T47D (cell line): Measurements from ENCODE around the gene PFDN4.

DNA sequence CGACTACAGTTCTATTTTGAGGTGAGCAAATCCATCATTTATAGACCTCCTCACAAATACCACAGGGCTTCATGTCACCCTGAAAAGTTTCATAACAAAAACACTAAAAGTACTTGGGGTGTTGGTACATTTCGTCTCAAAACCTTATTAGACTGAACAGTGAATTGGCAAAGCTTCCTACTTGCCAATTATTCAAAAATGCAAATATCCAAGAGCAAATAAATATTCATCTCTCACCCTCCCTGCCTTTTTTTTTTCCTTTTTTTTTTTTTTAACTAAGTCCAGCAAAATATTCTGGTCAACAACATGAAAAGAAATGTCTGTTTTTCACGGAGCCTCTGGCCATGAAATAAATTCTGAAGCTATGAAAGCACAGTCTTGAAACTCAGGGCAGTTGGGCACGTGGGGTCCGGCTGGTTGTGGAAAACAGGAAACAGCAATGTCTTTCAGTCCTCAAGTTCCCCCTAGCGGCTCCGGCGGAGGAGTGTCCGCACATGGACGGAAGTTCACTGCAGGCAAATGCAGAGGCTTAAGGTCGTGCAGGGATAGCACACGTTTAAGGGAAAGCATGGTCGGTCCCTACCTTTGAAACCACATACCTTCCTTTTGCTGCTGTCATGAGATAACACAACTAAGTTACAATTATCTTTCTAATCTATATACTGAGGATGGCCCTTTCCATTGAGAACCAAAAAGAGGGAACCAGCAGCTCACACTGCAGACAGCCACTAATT lies 52.4 kb upstream of the NFATC2 start:
- RRBS: 3% methylated on average over 3 of the region's 13 CpGs

GRCh38 chr20:51608965-51609559 lies 66.5 kb upstream of the NFATC2 start:
- RRBS: no CpG with 5 or more reads among the region's 17 CpGs

DNA sequence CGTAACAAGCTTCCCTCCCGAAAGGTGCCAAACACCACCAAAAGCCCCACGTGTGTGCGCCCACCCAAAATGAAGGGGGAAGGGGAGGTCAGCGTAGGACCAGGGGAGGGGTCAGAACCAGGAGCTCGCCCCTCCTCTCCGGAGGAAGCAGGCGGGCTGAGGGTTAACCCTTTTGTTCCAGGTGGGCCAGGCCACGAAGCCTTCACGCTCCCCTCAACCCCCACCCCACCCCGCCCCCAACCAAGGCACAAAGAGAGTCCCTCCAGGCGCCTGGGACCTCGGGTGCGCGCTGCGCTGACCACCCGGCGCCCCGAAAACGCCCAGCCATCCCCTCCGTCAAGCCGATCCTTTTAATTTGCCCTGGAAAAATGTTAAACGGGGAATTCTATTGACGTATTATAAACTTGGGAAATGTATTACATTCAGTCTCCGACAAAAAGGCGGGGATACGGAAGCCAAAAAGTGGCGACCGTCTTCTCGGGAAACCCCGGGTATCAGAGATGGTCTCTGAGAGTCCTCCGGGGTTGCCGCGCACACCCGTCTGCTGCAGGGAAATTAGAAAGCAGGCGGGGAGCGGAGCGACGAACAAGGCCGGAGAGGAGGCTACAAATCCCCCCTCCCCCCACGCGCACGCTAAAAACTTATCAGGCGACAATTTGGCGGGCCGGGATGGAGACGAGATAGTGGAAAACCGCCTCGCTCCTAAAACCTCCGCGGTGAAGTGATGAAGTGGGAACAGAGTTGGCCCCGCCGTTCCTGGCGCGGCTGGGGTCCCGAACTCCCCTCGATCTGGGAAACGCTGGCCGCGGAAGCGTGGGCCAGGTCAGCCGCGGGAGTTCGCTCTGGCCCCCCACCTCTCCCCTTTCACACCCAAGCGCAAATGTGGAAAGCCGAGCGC lies 1.6 kb downstream of the SALL4 start:
- RRBS: 2% methylated on average over 14 of the region's 67 CpGs

DNA sequence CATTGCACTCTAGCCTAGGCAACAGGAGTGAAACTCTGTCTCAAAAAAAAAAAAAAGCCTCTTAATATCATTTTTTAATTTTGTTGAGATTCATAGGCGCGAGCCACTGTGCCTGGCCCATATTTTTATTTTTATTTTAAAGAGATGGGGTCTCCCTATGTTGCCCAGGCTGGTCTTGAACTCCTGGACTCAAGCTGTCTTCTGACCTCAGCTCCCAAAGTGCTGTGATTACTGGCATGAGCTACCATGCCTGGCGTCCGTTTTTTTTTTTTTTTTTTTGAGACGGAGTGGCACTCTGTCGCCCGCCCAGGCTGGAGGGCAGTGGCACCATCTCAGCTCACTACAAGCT lies 190.5 kb downstream of the ZFP64 start:
- RRBS: no CpG with 5 or more reads among the region's 7 CpGs

DNA sequence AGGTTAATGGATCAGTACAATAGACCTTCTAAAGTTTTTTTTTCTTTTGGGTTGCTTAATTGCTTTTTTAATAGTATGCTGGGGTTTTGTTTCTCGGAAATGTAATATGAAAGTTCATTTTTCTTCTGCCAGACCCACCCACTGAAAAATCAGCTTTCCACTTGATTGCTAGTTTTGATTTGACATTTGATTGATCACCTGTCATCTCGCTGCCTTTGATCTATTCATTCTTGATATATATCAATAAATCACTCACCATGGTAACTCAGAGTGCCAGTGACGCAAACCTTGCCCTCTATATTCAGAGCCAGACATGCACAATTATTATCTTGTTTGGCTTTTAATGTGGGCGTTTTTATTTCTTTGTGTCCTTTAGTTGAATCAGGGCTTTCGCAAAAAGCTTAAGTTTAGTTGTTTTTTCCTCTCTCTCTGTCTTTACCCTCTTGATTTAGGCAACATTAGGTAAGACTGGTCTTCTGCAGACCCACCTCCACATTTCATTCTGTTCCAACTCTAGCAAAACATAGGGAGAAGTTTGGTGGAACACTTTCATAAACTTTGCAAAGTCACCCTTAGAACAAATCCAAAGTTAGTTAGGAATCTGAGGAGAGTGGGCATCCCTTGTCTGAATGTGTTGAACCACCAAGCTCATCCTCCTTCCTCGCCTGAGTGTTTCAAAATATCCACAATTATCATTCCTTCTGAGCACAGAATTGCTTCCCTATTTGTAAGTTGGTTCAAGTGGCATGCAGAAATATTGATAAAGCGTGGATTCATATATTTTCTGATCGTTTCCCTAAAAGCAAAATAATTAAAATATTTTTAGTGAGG lies 2.2 kb downstream of the TSHZ2 start:
- RRBS: no CpG with 5 or more reads among the region's 8 CpGs

- RRBS: no CpG with 5 or more reads among the region's 12 CpGs
Measured at GRCh38 chr20:53308606-53309517, 284.8 kb downstream of the ZNF217 start.

DNA sequence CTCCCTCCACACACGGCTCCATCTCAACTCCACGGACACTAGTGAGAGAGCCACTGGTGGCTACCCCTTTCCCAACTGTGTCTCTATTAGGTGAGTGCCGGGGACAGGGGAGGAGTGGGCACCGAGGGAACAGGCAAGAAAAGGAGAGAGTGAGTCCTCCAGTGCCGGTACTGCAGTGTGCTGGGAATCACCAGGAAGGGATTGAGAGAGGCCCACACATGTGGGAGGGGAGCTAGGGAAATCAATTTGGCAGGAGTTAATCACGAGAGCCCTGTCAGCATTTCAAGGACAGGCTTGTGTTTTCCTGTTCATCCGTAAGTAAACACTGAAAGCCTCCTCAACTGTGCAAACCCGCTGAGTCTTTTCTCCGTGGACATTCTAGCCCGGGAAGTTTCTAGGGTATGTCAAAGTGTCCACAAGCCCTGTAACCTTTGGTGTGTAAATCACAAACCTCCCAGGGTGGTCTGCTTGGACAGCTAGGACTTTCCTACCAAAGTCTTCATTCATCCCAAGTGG lies 149.3 kb downstream of the ZNF217 start:
- RRBS: 38% methylated on average over 3 of the region's 10 CpGs

GRCh38 chr20:53579762-53580417 lies 13.7 kb downstream of the ZNF217 start:
- RRBS: 6% methylated on average over 2 of the region's 11 CpGs

- RRBS: 89% methylated on average over 6 of the region's 27 CpGs
Measured at GRCh38 chr20:53581373-53581836, 12.2 kb downstream of the ZNF217 start.

DNA sequence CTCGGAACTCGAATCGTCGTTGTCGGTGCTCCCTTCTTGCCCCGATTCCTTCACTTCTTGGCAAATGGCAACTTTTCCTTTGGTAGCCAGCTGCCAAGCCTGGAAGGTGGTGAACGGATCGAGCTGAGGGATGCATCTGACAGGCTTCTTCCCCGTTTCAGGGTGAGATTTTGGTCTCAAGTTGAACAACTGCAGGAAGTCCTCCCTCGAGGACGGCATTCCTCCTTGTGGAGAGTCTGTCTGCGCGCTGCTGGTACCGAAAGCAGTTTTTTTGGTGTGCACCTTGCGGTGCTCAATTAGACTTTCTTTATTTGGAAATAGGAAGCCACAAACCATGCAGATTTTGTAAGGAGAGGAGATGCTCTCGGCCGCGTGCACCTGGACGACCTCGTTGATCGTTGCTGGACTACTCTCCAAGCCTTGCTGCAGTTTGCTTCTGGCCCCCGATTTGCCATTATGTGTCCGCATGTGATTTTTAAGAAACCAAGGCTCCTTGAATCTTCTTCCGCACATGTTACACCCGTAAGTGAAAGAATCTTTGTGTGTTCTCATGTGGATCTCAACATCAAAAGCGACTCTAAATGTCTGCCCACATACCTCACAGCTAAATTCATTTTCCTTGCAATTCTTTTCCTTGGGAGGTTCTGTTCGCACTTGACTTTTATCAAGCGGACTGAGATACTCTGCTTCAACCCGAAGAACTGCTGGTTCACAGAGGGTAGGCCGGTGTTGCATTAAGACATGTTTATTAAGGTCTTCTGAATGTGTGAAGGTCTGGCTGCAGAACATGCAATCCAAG lies 11.6 kb downstream of the ZNF217 start:
- RRBS: no CpG with 5 or more reads among the region's 30 CpGs

DNA sequence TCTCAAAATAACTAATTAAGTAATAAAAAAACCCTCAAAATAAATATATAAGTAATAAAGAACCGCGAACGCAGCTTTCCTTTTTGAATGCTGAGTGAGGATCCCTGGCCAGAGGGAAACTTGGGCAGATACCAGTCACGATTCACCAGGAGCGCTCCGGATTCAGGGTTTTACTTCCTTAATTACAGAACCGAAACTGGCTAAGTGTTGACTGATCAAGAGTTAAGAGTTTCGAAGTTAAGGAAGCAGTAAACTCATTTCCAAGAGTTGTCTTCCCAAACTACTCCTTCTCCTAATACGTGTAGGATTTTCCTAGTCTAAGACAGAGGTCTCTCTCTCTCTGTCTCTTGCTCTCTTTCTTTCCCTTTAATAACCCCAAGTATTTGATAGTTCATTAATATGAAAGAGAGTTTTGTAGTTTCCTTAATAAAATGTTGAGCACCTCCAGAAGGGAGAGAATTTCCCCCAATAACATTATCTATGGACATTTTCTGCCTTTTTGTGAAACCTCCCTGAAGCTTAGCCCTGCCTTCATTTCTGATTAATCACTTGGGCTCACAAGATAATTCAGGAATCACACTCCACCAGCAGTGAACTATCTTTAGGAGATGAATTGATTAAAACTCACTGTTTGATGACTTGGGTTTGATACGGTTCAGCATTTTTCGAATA lies 61.5 kb upstream of the ZNF217 start:
- RRBS: no CpG with 5 or more reads among the region's 11 CpGs

DNA sequence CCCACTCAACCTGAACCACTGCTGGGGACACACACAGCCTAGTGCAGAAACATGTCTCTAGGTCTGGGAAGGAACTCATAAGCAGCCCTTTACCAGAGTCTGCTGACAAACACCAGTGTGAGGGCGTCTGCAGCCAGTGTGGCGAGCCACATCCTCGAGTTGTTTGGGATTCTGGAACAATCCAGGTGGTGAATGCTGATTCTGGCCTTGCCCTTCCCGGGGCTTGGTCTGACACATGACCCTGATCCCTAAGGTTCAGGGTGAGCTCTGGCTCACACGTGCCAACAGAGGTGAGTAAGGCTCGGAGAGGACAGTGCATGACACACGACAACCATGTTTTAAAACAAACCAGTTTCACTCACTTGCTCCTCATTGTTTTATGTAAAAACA lies 118.0 kb upstream of the ZNF217 start:
- RRBS: no CpG with 5 or more reads among the region's 7 CpGs

- RRBS: no CpG with 5 or more reads among the region's 9 CpGs
Measured at GRCh38 chr20:53718132-53718732, 124.6 kb upstream of the ZNF217 start.

DNA sequence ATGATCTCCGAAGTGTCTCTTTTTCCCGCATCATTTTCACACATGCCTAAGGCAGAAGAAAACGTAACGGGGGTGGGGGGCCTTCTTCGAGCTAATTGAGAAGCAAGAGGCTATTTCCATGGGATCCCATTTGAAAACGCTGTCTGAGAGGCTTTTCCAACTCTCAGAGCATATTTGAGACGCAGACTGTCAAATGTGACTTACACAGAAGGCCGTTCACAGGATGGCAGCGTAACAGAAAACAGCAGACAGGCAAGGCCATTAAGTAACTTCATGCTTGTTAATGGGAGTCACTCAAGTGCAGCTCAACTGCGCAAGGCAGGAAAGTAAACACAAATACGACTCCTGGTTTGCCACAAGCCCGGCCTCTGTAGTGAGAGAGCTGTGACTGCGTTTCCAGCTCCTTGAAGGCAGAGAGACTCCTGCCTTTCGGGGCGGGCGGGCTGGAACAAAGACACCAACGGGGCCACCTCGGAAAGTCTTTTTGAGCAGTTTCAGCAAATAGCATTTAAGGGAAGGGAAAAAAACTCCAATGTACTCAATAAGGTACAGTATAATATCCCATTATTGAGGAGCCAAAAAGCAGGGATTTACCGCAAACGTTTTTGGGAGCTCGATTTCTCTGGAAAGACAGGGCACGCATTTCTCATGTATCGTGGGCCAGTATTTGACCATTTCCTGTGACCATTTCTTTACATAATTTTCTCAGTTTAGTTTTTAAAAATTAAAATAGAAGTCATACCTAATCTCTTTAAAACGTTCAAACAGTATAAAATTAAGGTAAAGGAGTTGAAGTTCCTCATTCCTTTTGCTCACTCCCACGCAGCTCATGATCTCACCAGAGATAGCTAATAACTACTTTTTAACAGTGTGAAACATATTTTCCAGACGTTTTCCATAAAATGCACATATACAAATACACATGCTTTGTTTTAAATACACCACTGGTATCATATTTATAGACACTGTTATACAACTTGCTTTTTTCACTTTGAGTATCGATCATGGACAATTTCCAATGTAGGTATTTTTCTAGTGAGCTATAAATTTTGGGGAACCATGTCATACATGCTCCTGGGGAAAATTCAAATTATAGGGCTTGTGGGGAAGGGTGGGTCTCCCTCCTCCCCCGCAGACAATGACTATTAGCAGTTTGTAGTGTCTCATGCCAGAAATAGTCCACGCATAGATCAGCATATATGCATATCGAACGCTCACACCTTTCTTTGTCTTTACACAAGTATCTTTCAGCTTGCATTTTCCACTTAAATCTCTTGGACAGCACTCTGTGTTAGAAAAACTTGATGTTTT lies 145.1 kb upstream of the ZNF217 start:
- RRBS: no CpG with 5 or more reads among the region's 31 CpGs

DNA sequence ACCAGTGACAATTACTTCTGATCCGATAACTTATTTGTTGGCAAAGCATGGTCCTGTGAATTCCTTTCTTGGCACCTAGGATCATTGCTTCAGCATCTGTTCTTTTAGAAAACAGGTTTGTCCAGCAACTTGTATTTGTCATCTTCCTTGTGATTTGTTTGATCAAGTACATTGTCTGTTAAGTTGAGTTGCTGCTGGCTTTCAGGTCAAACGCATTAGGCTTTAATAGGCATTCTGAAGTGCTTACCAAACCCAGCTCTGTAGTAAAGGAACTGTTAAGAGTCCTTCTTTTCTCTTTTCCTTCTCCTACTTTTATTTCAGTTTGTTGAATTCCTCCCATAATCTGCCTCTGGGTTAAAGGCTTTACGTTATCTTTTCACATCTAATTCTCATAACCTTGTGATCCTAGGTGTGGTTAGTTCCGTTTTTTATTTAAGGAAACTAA lies 192.5 kb upstream of the ZNF217 start:
- RRBS: no CpG with 5 or more reads among the region's 4 CpGs

GRCh38 chr20:53898164-53898879 lies 172.1 kb downstream of the BCAS1 start:
- RRBS: no CpG with 5 or more reads among the region's 15 CpGs

- RRBS: no CpG with 5 or more reads among the region's 14 CpGs
Measured at GRCh38 chr20:53905115-53905952, 165.1 kb downstream of the BCAS1 start.

DNA sequence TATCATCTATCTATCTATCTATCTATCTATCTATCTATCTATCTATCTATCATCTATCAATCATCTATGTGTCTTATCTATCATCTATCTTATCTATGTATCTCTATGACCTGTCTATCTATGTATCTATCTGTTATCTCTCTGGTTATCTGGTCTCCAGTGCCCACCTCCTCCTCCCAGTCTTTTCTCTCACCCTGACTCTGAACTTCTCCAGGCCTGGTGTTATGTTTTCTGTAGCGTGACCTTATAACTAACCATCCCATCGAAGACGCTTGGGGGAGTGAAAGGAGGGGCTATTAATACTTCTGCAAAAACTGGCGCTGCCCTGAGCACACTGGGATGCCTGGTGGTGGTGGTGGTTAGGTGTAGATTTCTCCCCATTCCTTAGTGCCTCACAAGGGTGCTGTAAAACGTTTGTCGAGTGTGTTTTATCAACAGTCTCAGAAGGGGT lies 156.3 kb downstream of the BCAS1 start:
- RRBS: no CpG with 5 or more reads among the region's 6 CpGs

DNA sequence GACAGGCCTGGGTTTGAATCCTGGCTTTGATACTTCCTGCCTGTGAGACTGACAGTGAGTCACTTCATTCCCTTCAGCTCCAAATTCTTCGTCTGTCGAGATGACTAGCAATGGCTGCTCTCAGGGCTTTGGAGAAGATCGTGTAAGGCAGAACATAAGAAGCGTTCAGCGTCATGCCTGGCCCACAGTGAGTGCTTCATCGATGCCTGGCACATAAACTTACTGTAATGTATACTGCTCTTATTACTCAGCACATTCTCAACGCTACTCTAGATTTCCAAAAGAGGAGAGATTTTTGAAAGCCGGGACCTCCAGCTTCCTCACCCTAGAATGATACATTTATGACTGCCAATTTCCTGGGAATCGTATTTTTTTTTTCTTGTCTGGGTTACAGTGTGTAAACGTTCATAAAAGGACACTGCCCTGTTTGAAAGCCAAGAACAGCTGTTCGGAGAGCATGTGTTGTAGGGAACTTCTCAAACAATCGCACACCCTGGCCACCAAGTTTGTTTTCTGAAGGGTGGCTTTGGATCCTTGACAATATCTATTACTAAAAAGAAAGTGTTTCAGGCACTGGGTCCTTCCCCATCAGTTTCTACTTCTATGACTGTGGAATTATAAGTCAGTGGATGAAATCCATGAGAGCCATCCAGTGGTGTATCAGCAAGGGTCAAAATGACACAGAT lies 16.3 kb upstream of the BCAS1 start:
- RRBS: no CpG with 5 or more reads among the region's 12 CpGs

DNA sequence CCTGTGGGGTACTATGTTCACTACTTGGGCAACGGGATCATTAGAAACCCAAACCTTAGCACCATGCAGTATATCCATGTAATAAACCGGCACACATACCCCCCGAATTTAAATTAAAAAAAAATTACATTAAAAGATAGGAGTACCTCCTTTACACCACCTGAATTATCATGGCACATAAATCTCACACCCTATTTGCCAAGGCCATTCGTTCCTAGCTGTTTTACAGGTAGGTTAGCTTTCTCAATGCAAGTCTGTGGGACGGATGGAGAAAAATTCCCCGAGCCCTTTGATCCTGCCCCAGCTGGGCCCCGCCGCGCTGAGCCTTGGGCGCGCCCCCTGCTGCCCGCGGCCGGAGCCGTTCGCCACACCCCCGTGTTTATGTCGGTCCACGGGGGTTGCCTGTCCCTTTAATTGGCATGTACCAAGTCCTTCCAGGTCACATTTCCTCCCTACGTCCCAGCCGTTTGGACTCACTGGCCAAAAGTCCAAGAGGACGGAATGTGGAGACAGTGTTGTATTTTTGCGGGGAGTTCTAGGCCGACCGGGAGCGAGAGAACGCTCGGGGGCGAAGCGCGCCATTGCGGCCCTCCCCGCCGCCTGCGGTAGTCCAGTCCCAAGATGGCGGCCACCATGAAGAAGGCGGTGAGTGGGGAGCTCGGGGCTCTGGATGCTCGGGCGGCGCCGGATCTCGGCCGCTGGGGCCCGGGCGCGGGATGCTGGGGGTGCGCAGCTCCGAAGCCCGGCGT lies at the start of gene PFDN4:
Gene PFDN4 (plus strand): TSS at position 608 of the 749 bp plus-strand sequence.
- RRBS: 2% methylated on average over 7 of the region's 51 CpGs